Retinal pigment epithelial cell (primary cell): ENCODE measurements around the gene CRB2.

GRCh38 chr9:123266444-123267615 lies 1.6 kb downstream of the STRBP start:
- RRBS, result no CpG with 5 or more reads among the region's 11 CpGs

DNA sequence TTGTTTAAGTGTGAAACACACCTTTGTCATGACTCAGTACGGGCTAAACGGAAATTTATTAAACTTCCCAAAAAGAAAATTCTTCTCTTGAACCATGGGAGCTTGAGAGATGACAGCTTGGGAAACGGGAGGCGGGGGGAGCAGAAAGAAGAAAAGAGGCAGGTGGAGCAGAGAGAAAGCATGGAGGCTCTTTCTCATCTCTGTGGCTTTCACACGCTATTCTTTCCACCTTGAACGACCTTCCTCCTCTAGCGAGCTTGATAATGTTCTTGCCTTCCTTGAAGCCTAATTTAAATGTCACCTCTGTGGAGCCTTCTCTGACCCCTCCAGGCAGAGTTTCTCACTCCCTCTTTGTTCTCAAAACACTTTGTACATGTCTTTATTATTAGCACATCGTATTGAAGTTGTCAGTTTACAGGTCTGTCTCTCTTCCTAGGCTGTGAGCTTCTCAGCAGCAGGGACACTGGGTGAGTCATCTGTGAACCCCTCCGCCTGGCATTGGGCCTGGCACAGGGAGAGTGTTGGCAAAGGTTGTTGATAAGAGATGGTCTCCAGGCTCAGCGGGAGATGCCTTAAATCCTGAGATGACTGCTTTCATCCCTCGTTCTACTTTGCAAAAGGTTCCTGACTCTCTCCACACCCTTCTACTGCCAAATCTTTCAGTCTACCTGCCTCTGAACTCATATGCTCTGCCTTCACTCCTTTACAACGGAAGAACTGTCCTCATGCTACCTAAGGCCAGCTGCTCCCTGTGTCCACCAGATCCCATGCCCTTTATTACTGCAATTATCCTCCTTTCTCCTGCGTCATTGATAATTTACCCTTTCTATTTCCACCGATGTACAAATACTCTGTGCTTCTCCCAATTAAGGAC lies 14.1 kb upstream of the STRBP start:
- RRBS, result no CpG with 5 or more reads among the region's 14 CpGs

GRCh38 chr9:123336269-123336916 lies 19.6 kb upstream of the CRB2 start:
- RRBS, result no CpG with 5 or more reads among the region's 8 CpGs

DNA sequence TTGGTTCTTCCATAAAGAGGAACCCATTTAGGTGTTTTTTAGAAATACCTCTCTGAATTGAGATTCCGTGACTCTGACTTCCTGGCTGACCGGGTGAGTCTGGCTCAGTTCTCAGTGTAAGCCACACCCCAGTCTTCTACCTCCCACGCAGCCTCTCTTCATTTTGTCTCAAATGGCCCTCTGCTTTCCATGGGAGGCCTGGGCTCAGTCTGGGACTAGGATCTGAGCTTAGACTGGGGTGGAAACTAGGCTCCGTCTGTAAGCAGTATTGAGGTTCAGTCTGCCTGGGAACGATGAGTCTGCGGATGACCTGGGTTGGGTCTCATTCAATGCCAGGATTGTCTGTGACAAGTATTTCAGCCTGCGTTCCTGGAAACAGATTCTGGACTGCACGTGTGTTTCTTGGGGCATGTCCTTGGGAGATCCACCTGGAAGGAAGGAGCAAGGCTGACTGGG lies 12.5 kb upstream of the CRB2 start:
- RRBS, result no CpG with 5 or more reads among the region's 8 CpGs

GRCh38 chr9:123355896-123356384 lies at the start of gene CRB2:
TSS of gene CRB2 (plus strand) at chr9:123356197.
- RRBS, result no CpG with 5 or more reads among the region's 14 CpGs

DNA sequence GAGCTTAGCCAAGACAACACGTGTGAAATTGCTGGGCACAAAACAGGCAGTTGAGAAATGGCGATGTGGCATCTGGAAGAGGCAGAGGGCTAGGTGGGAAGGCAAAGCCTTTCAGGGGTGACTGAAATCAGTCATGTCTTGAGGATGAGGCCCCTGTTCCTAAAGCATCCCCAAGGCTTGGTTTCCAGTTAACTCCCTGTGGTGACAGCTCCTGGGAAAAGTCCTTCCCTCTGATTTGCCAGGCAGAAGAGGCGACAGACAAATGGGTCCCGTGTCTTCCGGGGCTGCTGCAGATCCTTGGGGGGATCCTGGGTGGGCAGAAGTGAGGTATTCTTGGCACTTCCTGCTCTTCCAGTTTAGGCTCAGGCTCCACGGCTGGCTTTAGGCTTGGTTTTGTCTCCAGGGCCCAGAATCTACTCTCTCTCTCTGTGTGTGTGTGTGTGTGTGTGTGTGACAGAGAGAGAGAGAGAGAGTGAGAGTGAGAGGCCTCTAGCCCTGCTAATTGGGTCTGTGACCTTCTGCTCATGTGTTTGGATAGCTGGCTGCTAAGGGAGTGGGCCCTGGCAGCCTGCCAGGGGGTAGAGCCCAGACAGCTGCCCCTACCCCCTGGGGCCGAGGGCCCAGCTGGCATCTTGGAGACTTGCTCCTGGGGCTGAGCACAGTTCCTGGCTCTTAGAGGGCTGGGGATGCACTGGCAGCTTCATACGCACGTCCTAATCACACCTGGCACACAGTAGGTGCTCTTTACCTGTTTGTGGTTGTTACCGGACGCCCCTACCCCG lies 39.2 kb downstream of the CRB2 start:
- RRBS, result no CpG with 5 or more reads among the region's 12 CpGs

DNA sequence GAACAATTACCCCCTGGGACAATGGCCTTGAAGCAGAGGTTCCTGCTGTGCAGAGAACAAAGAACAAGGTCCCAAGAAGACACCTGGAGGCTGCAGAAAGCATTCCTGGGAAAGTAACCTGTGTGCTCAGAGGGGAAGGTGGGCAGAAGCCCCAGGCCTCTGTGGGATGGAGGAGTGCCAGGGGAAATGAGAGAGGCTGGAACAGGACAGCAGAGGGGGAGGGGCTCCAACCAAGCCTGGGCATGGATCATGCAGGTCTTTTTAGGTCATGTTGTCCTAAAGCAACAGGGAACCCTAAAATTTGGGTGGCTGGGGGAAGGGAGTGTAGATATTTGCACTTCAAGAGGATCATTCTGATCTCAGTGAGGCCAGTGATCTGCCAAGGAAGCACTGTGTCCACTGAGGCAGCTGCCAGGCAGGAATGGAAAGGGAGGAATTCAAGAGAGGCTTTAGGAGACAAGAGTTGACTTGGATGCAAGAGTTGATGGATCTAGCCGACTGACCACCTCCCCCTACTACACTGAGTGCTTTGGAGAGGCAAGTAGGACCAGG lies 126.7 kb downstream of the CRB2 start:
- RRBS, result no CpG with 5 or more reads among the region's 1 CpG

DNA sequence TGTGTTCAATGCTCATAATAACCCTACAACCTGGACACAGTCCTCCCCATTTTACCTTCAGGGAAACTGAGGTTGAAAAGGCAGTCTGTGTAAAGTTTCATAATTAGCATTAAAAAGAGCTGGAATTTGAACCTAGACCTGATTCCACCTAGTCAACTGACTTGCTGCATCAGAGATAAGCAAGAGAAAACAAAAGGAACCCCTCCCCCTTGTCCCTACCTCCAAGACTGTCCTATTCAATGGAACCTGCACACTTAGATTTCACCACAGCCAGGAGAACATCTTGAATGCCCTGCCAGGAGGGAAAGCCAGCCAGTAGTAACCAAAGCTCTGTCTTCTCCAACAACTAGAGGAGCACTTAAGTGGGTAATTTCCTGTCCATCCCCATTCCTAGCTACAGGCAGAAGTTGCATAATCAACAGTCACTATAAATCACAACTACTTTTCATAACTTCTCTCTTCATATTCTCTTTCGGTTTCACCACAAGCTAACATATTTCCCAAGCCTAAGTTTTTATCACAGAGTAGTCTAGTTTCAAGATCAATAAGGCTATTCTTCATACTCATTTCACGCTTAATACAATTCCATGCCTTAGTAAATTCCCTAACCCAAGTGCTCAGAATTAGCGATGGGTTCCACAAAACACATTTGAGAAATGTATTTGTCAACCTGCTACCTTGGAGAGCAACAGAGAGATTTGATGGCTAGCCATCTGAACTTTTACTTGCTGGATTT lies 2.2 kb downstream of the DENND1A start:
- RRBS, result no CpG with 5 or more reads among the region's 3 CpGs

- RRBS, result no CpG with 5 or more reads among the region's 2 CpGs
These were observed 38.6 kb upstream of the NEK6 start for GRCh38 chr9:124219176-124219509.

- RRBS, result no CpG with 5 or more reads among the region's 13 CpGs
These were observed 14.8 kb upstream of the NEK6 start for GRCh38 chr9:124242833-124243468.

- RRBS, result no CpG with 5 or more reads among the region's 7 CpGs
These were observed 1.3 kb upstream of the NEK6 start for GRCh38 chr9:124256456-124256851.

DNA sequence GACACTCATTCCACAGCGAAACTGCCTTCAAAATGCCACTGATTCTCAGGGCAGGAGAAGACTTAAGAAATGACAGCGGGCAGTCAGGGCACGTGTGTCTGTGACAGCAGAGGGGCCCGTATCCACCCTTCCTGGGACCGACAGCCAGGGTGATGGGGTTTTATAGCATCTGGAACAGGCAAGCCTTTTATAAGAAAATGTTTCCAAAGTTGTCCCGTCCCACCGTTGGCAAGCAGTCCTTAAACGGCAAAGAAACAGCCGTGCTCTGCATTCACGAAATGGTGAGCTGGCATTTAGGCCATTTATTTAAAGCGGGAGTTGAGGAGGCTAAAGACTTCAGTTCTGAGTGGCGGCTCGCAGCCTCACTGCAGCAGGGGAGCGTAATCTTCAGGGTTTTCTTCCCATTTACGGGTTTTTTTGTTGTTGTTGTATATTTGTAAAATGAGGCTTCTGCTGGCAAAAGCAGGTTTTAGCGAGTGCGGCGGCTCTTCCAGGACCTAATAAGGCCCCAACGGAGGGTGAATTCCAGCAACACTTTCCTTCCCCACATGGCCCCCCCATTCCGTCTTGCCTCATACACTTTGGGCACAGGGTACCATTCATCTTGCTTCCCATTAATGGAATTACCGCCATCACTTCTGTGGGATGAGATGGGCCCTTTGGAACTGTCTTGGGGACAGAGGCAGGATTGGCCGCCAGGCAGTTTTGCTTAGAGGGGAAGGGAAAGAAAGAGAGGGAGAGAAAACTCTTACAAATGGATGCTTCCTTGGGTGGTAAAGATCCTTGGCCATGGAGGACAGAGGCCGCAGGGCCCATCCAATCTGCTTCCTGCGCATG lies 15.9 kb downstream of the NEK6 start:
- RRBS, result no CpG with 5 or more reads among the region's 24 CpGs

DNA sequence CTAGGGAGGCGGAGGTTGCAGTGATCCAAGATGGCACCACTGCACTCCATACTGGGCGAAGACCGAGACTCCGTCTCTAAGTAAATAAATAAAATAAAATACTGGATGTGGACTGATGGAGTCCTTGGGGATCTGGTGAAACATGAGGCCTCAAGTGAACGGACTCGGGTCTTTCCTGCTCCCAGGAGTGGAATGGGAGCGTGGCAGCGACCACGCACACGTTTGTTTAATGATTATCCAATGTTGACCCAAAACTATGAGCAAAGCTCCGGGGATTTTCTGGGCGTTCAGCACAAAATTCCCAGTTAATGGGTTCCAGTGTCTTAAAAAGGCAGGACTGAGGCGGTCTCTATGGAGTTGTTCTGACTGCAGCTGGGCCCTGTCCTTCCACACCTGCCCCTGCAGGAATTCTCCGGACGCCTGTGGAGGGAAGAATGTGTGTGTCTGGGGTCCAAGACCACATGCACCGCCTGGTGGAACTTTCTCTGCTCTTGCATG lies 26.6 kb downstream of the NEK6 start:
- RRBS, result no CpG with 5 or more reads among the region's 16 CpGs

DNA sequence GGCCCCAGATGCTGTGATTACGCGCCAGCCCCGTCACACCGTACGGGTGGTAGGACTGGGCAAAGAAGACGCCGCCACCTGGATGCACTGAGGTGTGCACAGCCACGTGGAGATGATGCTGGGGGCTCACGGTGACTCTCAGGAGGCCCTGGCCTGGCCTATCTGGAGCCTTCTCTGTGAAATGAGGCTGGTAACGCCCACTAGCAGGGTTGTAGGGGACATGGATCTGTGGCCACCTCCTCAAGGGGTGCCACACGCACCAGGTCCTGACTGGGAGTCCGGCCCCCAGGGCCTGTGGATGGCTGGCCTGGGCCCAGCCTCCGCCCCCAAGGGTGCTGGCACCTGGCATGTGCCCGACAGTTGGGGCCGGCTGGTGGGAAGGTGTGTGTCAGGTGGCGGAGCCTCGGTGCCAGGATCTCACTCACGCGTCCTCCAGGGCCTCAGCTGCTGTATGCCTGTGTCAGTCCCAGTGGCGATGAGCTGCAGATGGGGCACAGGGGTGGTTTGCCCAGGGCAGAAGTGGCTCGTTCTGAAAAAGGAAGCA lies 32.4 kb downstream of the NEK6 start:
- RRBS, result 5% methylated on average over 3 of the region's 21 CpGs

GRCh38 chr9:124385929-124386550 lies 29.2 kb downstream of the PSMB7 start:
- RRBS, result no CpG with 5 or more reads among the region's 8 CpGs

DNA sequence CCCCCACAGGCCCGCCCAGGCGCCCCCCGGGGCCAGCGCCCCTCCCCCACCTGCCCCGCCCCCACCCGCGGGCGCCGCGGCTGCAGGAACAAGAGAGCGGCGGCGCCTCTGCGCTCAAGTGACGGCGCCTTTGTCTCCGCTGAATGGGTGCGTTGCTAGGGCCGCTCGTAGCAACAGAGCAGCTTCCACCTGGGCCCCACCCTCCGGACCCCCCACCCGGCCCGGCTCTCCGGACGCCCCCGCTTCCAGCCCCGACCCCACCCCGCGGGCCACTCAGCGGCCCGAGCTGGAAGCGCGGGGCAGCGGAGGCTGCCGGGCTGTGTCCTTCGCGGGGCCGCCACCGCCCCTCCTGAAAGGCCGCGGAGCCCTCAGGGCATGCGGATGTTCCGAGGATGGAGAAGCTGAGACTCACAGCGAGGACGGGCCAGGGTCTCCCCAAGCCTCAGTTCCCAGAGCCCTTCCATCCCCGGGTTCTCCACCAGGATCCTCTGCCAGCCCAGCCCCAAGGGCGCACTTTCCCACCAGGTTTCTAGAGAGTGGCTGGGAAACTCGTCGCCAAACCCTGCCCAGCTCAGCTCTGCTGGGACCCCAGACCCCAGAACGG lies 27.6 kb downstream of the ADGRD2 start:
- RRBS, result 2% methylated on average over 13 of the region's 50 CpGs

DNA sequence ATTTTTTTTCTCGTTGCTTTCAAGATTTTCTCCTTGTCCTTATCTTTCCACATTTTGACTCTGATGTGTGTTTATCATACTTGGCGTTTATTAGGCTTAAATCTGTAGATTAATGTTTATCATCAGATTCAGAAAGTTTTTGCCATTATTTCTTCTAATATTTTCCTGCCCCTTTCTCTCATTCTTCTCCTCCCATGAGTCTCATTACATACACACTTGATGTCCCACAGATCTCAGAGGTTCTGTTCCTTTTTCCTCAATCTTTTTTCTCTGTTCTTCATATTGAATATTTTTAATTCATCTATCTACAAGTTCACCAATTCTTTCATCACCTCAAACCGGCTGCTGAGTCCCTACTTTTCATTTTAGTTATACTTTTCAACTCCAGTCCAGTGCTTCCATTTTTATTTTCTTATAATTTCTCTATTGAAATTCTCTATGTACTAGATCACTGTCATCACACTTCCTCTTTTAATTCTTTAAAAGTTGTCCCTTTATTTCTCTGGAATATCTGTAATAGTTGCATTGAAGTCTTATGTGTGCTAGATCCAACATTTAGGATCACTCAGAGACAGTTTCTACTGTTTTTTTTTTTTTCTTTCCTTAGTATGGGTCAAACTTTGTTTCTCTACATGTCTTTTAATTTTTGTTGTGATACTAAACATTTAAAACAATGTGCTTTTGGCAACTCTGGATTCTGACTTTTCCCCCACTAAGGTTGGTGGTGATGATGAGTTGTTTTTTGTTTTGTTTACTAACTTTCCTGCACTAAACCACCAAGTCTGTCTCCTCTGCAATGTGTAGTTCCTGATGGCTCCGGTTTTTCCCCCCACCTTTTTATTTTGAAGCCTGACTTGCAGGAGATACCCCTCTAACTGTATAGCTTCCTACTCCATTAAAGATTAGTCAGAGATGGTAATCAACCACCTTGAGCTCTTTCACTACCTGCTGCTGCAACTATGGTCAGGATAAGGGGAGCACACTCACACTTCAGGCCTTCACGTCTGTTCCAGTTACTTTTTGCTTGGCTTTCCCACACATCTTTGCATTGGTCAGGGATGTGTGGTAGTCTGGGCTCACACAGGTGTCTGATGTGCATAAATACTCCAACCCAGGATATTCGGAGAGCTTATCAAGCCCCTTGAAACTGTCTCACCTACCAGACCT lies 63.8 kb downstream of the NR6A1 start:
- RRBS, result no CpG with 5 or more reads among the region's 6 CpGs

GRCh38 chr9:125200684-125201485 lies 543 bp downstream of the RABEPK start:
- RRBS, result 0% methylated on average over 1 of the region's 16 CpGs

- RRBS, result no CpG with 5 or more reads among the region's 3 CpGs
These were observed 14.8 kb downstream of the RABEPK start for GRCh38 chr9:125215137-125215505.

DNA sequence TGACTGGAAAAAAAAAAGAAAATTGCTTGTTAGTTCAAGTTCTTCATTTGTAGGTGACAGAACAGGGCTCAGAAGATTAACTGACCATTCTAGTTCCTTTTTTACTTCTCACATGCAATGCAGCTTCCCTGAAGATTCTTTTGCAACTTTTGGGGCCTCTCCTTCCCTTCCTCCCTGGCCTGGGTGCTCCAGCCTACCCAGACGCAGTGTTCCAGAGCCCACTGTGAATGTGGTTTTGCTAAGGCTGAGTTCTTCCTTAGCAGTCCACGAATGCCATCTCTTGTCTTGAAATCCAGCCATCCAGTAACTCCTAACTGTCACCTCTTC lies 2.4 kb upstream of the GAPVD1 start:
- RRBS, result no CpG with 5 or more reads among the region's 2 CpGs